Colon Carcinoma Metastatic in the Brain (tissue), 2 donors: ENCODE measurements around the gene ADA.

DNA sequence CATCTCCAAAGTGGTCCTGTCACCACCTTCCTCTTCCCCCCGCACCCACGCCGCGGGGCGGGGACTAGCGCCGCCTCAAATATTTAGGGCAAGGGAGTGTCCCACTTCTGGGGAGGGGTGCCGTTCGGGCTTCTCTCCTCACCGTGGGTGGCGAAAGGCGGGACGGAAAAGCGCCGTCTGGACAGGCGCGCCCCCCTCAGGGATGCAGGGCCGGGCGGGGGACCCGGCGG, 319 bp upstream of the TOX2 start:
- PRO-cap, 2 experiments: no peak in any of the 2 experiments

- PRO-cap, 2 experiments: no peak in any of the 2 experiments
These were observed 40.6 kb downstream of the TOX2 start for GRCh38 chr20:43955006-43955877.

DNA sequence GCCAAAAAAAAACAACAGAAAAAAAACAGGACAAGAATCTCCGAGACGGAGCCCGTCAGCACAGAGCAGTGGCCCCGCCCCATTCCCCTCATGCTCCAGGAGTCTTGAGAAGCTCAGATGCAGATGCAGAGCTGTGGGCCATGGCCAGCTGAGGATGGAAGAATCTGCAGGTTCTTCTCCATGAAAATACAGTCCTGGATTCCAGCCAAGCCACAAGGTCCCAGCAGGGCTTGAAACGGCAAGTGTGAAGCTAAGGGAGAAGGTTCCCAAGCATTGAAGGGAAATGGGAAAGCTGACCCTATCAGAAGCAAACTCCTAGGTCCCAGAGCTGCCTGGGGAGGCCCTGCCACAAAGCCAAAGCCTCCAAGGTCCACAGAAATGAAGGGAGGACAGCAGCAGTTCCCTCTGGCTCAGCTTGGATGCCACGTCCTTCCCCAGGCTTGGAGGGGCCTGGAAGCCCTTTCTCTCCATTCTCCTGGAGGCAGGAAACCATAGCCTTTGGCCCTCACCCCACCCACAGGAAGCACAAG, 75.1 kb downstream of the JPH2 start:
- PRO-cap, 2 experiments: no peak in any of the 2 experiments

DNA sequence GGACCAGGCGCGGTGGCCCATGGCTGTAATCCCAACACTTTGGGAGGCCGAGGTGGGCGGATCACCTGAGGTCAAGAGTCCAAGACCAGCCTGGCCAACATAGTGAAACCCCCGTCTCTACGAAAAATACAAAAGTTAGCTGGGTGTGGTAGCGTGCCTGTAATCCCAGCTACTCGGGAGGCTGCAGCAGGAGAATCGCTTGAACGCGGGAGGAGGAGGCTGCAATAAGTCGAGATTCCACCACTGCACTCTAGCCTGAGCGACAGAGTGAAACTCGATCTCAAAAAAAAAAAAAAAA, 41.7 kb downstream of the JPH2 start:
- PRO-cap, 2 experiments: no peak in any of the 2 experiments

DNA sequence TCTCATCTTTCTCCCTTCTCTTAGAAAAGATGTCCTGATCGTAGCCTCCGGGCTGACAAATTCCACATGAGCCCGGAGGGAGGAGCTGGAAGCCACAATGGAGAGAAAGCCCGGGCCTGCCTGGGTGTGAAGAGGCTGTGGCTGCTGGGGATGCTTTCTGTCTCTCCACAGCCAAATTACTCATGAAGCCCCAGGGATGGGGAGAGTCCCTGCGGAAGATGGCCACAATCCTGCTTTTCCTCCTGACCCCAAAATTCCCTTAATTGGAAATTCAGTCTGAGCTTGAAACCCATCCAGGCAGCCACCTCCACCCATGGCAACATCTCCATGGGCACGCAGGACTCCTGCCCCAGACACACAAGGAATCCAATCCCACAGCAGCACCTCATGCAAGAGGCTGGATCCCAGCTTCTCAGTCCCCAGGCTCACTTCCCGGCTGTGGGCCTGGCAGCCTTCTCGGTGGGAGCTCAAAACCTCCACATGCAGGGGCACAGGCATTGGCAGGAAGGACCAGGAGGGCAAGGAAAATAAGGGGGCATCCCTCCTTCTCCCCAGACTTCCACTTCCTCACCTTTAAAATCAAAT, 32.4 kb downstream of the JPH2 start:
- PRO-cap, 2 experiments: no peak in any of the 2 experiments

- PRO-cap, 2 experiments: no peak in any of the 2 experiments
These were observed 694 bp upstream of the R3HDML start for GRCh38 chr20:44336084-44336613.

- PRO-cap, 2 experiments: no peak in any of the 2 experiments
These were observed 3.2 kb downstream of the HNF4A start for GRCh38 chr20:44358589-44359263.

GRCh38 chr20:44388377-44389543, 33.3 kb downstream of the HNF4A start:
- PRO-cap, 2 experiments: no peak in any of the 2 experiments

DNA sequence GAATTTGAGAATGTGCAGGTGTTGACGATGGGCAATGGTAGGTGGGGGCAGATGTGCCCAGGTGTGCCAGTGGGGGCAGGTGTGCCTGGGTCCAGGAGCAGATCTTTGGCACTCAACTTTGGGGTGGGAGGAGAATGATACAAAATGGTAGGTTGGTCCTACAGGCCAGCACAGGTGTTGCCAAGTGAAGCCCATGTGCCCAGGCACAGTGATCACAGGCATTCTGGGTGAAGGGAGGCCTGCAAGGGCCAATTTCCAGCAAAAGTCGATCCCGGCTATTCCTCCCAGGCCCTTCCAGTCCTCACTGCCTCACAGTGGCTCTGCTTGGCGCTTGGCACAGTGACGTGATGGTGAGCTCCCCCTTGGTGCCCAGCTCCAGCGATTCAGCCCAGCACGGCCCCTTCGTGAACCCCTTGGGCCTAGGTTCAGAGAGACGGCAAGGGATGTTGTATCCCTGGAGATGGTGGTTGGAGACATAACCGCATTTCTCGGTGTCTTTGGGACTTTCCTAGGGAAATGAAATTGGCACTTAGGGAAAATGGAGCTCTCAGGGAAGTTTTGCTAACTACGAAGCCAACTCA, 46.0 kb downstream of the HNF4A start:
- PRO-cap, 2 experiments: no peak in any of the 2 experiments

DNA sequence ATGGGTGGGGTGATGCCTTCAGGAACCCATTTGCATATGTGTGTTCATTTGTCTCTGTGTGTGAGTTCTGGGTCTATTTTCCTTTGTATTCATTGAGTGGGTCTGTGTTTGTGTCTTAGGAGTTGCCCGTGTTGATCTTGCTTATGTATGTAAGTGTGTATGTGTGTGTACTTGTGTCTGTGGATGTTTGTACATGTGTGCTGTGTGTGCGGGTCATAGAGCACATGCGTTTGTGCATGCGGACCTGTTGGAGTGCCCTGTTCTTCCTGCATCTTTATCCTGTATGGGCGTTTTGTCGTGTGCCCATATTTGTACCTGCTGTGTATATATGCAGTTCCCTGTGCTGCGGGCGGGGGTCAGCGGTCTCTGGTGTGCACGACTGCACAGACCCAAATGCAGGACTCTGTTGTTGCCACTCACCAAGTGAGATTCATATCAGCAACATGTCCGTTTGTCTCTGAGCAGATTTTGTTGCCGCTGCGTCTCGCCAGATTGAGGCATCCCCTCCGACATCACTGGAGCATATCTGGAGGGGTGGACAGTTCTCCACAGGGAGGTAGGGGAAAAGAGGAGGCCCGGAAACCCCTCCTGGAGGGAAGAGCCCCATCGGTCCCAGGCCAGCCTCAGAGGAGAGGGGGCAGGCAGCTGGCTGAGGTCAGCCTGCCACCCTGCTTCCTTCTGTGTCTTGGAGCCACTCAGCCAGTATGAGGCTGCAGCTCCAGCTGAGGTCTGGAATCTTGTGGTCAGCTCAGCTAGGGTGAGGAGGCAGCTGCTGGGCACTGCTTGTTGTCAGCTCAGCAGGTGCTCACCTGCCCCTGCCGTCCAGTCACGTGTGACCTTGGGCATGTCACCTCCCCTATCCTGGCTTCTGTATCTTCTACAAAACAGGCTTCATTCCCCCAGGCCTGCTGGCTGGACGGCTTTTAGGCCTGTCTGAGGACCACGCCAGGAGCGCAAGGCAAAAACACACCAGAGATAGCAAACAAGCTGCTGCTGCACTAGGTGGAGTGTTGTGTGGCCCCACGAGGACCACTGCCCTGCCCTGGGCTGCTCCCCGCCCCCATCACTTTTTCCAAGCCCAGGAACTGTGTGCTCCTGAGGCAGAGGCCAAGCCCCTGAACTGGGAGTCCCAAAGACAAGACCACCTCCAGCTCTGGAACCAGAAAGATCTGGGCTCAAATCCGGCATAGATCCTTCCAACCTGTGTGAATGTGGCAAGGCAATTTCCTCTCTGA, 47.0 kb downstream of the HNF4A start:
- PRO-cap, 2 experiments: peak in 1 of 2 experiments; most common plus-strand start position 356 of the sequence (in 1); most common minus-strand start position 281 of the sequence (in 1)

- PRO-cap, 2 experiments: no peak in any of the 2 experiments
These were observed 14.7 kb upstream of the TTPAL start for GRCh38 chr20:44460792-44461572.

GRCh38 chr20:44494030-44494747, 18.5 kb downstream of the TTPAL start:
- PRO-cap, 2 experiments: no peak in any of the 2 experiments

DNA sequence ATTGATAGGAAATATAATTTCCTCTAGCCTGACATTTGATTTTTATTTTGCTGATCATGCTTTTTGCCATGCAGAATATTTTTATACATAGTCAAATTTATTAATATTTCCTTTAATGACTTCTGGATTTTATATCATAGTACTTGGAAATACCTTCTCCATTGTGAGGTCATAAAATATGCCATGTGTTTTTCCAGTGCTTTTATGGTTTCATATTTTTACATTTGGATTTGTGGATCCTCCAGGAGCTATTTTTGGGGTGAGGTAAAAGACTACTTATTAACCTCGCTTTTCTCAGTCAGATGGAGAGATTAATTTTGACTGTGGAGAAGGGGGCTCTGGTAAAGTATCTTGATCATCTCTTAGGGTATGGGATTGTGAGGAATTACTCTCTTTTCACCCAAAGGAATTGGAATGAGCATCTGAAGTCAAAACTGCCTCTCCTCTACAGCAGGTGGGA, 18.5 kb upstream of the PKIG start:
- PRO-cap, 2 experiments: no peak in any of the 2 experiments

- PRO-cap, 2 experiments: no peak in any of the 2 experiments
These were observed 14.6 kb downstream of the PKIG start for GRCh38 chr20:44596894-44597436.

GRCh38 chr20:44615054-44615915, 32.9 kb downstream of the PKIG start:
- PRO-cap, 2 experiments: no peak in any of the 2 experiments

DNA sequence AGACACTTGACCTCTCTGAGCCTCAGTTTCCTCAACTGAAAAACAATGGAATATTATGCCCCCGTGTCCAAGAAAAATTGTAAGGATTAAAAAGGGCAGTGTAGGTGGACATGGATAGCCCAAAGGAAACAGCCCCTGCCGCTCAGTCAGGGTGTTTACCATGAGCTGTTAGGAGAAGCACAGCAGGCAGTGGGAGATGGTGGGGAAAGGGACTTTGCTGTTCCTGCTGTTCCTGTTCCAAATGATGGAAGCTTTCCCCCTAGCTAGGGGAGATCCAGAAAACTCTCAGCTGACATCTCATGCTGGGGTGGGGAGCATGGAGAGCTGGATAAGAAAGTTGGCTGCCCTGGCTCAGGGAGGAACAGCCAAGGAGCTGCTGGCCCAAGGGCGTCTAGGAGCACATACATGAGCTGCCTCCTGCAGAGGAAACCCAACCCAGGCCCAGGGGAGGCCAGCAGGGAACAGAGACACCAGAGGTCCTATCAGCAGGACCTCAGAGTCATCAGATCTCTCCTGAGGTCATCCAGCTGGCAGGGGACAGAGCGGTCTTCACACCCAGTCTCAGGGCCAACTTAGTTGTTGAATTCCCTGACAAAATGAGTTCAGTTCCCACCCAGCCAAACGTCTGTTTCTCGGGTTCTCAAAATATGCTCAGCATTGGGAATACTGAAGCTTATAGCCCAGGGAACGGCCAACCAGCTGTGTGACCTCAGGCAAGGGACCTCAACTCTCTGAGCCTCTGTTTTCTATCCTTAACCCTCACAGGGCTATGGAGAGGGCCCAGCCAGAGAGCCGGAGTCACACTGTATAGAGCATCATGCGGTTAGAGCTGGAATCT, 14.0 kb downstream of the ADA start:
- PRO-cap, 2 experiments: no peak in any of the 2 experiments

DNA sequence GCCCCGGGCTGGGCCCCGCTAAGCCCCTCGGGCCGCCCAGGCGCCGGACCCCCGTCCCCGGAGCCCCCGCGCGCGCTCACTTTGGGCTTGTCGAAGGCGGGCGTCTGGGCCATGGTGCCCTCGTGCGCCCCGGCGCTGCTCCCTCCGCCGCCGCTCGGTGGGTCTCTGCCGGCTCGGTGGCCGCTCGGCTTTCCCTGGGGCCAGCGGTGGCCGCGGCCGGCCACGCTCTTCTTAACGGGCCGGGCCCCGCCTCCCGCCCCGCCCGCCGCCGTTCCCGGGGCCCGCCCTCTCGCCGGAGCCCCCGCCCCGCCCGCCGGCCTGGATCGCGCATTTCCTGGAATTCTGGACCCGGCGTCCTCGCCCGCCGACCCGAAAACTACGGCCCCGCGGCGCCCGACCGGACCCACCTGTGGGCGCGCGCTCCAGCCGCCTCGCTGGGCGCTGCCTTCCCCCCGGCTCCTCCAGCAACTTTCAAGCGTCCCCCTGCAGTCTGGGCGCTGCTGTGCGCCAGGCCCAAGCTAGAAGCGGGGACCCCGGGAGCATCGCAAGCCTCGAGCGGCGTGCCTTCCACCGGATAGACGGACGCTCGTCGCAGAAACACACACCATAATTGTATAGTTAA, at the start of gene ADA:
Gene ADA, minus strand, starts transcription at position 205 of the 622 bp plus-strand sequence.
- PRO-cap, 2 experiments: peak in 2 of 2 experiments; most common plus-strand start position 331 of the sequence (in 2); most common minus-strand start position 196 of the sequence (in 1)

GRCh38 chr20:44716126-44716325, 857 bp downstream of the CCN5 start:
- PRO-cap, 2 experiments: no peak in any of the 2 experiments

GRCh38 chr20:44979264-44979749, 13.0 kb downstream of the STK4 start:
- PRO-cap, 2 experiments: no peak in any of the 2 experiments

DNA sequence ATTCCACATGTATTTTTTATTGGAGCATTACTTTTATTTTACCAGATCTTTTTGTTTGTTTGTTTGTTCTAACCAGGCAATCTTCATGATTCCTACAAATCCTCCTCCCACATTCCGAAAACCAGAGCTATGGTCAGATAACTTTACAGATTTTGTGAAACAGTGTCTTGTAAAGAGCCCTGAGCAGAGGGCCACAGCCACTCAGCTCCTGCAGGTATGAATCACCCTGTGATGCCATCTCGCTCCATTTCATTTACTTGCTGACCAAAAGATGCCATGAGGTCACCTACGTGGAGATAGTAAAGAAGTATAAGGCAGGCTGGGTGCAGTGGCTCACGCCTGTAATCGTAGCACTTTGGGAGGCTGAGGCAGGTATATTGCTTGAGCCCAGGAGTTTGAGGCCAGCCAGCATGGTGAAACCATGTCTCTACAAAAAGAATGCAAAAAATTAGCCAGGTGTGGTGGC, 30.8 kb downstream of the STK4 start:
- PRO-cap, 2 experiments: no peak in any of the 2 experiments